Ureter (tissue), 1 donor: ENCODE measurements around a stretch of chr1.

DNA sequence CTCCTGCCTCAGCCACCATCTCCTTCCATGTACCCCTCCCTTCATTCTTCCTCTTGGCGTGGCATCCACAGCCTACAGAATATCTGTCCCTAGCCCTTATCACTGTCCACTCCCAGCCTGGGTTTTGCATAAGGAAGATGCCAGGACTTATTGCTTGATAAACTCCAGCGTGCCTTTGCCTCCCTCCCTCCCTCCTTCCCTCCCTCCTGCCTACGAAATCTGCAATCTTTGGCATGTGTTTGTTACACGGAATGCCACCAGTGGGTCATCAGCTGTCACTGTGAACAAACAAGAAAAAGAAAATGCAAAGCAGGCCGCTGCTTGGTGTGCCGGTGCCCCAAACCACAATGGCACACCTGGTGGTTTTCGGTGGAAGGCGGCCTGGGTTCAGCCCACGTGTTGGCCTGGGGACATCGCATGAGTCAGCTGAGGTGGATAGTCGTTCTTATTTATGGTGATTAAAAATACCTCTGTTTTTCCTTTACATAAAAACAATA is 16.2 kb upstream of the IFNLR1 start:
- PRO-cap: no peak

GRCh38 chr1:24506359-24507379 is 4.0 kb downstream of the RCAN3 start:
- PRO-cap: no peak

DNA sequence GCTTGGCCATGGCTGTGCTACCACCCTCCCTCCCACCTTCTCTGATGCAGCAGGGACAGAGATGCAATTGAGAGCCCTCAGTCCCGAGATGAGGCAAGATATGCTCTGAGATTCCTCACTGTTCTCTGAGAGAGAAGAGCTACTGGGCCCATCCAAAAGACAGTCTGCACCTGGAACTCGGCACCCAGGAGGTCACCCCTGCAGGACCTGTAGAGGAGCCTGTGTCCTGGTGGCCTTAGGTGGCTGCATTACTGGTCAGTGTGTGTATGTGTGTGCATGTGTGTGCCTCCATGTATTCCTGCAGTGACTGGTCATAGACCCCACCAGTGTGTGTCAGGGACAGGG is 33.5 kb downstream of the NCMAP start:
- PRO-cap: no peak

- PRO-cap: no peak
Measured at GRCh38 chr1:24674718-24675214, 31.7 kb downstream of the SRRM1 start.

- PRO-cap: no peak
Measured at GRCh38 chr1:24742136-24742877, 2.9 kb upstream of the CLIC4 start.

GRCh38 chr1:24748523-24749101 is 3.4 kb downstream of the CLIC4 start:
- PRO-cap: no peak

DNA sequence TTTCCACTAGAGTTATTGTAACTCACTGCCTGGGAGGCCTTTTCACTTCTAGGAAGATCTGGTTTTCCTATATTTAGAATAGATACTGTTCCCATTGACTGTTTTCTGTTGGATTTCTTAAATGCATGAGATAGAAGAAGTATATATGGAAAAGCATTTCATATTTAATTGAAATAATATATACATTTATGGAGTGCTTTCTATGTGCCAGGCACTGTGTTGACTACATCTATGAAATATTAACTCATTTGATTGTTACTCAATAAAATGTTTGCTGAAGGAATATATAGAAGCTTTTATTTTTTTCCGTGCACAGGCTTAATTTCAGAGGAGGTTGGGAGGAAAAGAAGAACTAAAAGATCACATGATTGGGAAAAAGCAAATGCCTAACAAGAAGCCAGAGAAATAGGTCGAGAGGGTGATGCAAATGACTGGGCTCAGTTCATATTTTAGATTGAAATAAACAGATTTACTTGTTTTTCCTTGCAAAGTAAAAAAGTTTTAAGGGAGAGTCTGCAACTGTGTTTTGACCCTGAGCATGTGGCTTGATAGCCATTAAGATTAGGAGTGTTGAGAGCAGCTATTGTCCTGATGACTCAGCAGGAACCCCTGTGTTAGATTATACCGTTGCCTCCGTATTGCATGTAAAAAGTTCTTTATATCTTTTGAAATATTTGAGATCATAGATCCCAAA is 19.9 kb downstream of the CLIC4 start:
- PRO-cap: no peak

- PRO-cap: no peak
Measured at GRCh38 chr1:24909540-24910039, 20.5 kb downstream of the RUNX3 start.

GRCh38 chr1:24915444-24915756 is 14.7 kb downstream of the RUNX3 start:
- PRO-cap: no peak

DNA sequence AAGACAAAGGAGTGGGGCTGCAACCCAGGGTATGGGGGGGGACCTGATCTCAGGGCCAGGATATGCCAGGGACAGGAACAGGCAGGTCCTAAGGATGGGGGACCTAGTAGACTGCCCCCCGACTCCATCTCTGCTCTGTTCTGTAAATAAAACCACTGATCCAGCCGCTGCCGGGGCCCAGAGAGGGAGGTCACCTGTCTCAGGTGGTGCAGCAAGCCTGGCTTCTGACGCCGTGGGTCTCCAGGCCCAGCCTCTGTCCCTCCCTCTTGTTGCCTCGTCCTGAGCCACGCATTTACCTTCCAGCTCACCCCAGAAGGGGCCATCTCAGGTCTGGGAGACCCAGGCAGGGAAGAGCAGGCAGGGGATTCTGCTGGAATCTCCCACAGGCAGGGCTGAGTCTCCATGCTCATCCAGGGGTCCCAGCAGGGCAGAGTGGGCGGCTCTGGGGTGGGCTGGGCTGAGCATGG is 13.4 kb downstream of the RUNX3 start:
- PRO-cap: no peak

- PRO-cap: no peak
Measured at GRCh38 chr1:24981629-24981949, 51.5 kb upstream of the RUNX3 start.

GRCh38 chr1:25020401-25020949 is 90.4 kb upstream of the RUNX3 start:
- PRO-cap: no peak

DNA sequence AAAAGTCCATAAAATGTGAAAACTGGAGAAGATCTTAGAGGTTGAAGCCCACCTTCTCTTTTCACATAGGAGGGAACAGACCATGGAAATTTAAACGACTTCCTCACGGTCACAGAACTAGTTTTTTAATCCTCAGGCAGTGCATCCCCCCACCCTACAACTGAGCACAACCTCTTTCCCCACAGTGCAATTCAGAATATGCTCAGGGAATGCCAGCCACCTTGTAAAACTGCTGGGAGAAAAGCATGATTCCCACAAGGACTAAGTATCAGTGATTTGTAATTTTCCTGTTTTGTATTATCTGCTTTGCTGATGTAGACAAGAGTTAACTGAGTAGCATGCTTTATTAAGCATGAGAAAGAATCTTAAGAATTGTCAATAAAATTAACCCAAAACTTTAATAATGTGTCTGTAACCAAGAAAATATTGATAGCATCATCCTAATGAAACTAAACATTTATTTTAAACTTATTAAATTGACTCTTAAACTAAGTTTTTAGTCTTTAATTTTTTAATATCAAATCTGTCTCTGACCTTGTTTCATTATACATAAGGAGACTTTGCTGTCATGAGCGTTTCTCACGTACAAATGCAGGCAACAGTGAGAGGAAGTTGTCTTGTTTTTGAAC is 23.9 kb downstream of the TMEM50A start:
- PRO-cap: no peak

- PRO-cap: no peak
Measured at GRCh38 chr1:25434501-25434983, 3.8 kb downstream of the MACO1 start.

DNA sequence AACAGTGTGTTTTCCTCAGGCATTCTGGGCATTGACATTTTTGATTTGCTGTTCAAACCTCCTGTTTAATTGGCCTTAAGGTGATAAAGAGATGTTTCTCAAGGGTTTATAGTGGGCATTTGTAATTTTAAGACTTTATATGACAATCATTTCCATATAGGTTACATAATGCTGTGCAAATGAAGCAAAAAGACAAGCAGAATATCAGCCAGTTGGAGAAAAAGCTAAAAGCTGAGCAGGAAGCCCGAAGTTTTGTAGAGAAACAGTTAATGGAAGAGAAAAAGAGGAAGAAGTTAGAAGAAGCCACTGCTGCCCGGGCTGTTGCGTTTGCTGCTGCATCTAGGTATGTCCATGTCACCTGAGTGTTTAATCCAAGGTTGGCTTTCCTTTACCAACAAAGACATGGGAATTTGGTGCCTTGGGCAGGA is 54.8 kb downstream of the MACO1 start:
- PRO-cap: no peak

DNA sequence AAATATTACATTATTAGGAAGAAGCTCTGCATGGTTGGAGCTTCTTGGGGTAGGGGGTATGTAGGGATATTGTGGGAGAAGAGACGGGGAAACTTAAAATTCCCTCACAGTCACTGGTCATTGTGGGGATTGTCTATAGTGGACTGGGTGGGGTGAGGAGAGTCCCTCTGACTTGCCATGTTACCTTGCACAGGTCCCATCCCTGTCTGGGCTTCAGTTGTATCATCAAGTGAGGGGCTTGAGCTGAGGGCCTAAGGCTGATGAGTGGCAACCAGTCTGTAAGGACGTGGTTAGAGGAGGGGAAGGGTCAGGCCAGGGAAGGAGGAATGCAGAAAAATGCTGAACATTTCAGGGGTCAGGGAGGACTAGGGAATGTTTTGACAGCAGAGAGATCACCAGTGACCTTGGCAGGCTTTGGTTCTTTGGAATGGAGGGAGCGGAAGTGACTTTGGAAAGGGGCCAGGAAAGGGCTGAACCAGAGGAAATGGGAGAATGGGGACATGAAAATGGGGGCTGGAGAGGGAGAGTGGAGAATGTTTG is 7.2 kb downstream of the LDLRAP1 start:
- PRO-cap: no peak

DNA sequence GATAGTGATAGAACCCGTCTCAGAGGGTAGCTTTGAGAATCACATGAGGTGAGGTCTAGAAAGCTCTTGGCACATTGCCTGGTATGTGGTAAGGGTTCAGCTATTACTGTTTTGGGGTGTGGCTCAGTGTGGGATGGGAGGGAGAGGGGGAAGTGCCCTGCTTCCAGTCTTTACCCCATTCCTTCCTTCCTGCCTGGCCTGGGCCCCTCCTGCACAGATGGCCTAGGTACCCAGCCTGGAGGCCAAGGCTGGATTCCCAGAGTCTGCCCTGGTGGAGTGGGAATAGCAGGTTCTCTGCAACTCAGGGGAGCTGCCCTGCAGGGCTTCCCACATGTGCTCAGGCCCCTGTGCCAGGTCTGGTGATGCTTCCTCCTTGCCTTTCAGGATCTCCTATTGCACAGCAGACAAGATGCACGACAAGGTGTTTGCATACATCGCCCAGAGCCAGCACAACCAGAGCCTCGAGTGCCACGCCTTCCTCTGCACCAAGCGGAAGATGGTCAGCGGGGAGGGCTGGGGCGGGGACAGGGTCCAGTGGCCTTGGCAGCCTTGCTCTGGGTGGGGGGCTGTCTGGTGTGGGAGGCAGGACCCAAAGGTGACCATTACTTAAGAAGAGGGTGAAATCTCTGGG is 13.5 kb downstream of the LDLRAP1 start:
- PRO-cap: no peak

DNA sequence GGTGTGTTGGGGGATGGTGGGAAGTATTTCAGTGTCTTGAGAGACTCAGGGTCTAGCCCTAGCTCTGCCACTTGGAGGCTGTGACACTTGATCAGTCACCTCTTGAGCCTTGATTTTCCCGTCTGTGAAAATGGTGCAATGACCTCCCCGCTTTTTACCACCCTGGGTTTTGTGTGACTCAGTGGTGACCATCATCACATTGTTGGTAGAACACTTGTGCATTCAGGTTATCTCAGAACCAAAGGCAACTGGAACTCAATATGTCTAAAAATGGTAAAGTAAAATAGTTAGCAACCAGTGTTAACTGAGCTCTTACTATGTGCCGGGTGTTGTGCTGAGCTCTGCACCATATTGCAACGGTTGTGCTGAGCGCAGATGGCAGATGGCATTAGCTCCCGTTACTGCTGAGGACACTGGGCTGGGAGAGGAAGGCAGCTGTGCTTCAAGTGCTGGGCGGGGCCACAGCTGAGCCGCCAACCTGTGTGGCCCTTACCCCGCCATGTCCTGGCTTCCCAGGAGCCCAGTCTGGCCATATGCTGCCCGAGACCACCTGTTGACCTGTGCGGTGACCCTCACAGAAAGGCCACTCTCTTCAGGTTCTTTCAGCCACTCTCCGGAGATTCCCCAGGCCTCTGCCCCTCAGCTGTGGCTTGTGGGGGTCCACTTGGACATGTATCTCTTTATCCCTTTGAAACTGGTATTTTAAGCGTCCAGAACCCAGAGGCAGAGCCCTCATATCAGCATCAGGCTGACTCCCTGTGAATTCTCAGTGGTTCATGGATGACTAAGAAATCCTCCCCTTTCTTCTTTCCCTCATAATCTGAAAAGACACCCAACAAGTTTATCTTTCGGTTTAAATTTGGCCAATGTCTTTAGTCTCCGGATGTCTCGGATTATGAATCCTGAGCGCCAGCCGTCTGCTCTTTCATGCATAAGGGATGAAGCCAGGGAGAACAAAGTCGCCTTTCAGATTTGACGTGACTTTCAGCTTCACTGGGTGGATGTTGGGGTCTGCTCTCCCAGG is 26.3 kb downstream of the LDLRAP1 start:
- PRO-cap: no peak

DNA sequence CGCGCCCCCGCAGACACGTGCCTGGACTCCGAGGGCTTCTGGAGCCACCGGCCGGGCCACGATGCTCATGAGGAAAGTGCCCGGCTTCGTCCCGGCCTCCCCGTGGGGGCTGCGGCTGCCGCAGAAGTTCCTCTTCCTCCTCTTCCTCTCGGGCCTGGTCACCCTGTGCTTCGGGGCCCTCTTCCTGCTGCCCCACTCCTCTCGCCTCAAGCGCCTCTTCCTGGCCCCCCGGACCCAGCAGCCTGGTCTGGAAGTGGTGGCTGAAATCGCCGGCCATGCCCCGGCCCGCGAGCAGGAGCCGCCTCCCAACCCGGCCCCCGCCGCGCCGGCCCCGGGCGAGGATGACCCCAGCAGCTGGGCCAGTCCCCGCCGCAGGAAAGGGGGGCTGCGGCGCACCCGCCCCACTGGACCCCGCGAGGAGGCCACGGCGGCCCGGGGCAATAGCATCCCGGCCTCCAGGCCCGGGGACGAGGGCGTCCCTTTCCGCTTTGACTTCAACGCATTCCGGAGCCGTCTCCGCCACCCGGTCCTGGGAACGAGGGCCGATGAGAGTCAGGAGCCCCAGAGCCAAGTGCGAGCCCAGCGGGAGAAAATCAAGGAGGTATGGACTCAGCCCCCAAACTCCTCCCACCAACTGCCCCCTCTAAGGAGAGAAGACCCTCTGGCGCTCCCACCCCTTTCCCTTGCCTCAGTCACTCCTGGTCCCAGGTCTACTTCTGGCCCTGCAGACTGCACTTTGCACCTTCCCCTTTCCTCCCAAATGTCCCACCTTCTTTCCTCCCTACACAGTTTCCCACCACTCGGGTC is 1.3 kb downstream of the MAN1C1 start:
- PRO-cap: no peak

- PRO-cap: no peak
Measured at GRCh38 chr1:25775393-25775949, 24.5 kb upstream of the SELENON start.